Skin of body (tissue), 2 donors: ENCODE data around the gene HESX1.

GRCh38 chr3:53841122-53841671, 5.0 kb downstream of the CHDH start:
- RAMPAGE, long total RNA: no peak

- RAMPAGE, long total RNA: no peak
Observed at GRCh38 chr3:54202971-54203350, 80.6 kb downstream of the CACNA2D3 start.

GRCh38 chr3:54853864-54854187, 74.0 kb downstream of the LRTM1 start:
- RAMPAGE, long total RNA: no peak

GRCh38 chr3:55446859-55447318, 40.2 kb downstream of the WNT5A start:
- RAMPAGE, long total RNA: no peak

GRCh38 chr3:55487767-55488758, 957 bp upstream of the WNT5A start:
- RAMPAGE, long total RNA: no peak

DNA sequence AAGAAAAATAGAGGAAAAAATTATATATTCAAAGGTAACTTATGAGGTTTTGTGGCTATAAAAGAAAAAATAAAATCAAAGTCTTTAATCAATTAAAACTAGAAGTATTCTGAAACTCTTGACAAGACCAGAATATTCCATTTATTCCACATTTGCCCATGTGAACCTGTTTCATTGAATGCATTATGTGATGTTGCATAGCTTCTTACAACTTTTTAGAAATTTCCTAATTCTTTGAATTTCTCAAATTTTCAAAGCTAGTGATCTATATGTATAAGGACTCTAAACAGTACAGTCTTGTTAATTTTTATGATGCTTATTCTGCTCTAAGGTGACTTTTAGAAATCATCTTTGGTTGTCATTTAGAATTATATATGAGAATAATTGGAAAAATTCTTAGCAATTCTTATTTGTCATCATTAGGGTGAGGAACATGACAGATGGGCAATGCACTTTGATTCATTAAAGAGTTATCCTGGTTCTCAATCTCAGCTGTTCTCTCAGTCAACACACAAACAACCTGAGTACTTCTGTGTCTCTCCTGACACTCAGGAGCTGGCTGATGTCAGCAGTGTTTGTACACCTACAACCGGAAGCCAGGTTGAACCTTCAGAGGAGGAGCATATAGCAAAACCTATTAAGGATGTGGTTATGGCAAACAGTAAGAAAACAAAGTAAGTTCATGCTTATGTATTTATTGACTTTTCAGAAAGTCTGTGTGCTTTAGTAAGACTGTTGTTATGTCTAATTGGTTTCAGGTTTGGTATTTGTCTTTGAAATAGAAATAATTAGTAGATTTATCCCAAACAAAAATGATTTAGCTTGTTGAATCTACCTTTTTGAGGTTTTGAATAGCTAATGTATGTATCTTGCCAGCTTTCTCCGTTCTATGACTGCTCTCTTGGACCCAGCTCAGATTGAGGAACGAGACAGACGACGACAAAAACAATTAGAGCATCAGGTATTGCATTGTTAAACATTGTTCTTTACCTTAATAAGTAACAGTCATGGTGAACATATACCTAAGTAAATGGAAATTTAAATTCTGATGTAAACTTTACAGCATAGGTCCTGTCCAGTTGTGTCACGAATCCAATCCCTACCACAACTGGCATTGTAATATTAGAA, 36.5 kb downstream of the CCDC66 start:
- RAMPAGE, long total RNA: no peak

- RAMPAGE, long total RNA: no peak
Observed at GRCh38 chr3:56621627-56622628, 61.1 kb downstream of the TASOR start.

- RAMPAGE, long total RNA: no peak
Observed at GRCh38 chr3:56849513-56850160, 47.9 kb upstream of the ARHGEF3 start.

- RAMPAGE, long total RNA: no peak
Observed at GRCh38 chr3:56869176-56869578, 67.4 kb upstream of the ARHGEF3 start.

DNA sequence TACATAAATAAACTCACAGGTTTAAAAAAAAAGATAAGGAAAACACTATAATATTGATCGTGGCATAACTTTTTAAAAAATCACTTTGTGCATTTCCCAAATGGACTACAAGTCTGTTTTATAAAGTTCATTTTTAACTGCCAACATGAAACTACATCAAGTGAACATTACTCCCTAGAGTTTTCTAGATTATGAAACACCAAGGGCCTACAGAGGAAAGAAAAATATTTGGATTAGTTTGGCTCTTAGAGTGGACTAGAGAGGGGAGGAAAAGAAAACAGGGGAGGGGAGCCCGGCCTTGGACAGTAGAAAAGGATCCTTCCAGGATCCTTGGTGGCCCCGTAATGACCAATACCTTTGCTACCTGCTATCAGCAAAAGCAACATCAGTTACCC, 75.9 kb upstream of the SPATA12 start:
- RAMPAGE, long total RNA: no peak

GRCh38 chr3:57199847-57200238, at the start of gene HESX1:
Gene HESX1, minus strand, starts transcription at chr3:57199978.
- RAMPAGE, long total RNA: no peak

DNA sequence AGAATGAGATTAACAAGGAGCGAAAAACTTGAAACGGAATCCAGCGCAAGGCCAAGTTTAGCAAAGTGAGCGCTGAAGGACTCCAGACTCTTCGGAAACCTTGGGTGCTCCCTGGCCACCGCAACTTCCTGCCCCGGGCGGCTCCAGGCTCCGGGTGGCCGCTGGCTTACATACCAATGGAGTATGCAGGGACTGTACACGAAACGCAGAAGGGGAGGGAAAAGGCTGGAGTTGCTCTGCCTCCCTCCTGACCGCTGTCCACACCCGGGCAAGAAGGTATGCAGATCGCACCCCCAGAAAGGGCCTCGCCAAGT, 746 bp downstream of the ARF4 start:
- RAMPAGE, long total RNA: no peak

GRCh38 chr3:57809511-57809905, 53.4 kb downstream of the SLMAP start:
- RAMPAGE, long total RNA: no peak

DNA sequence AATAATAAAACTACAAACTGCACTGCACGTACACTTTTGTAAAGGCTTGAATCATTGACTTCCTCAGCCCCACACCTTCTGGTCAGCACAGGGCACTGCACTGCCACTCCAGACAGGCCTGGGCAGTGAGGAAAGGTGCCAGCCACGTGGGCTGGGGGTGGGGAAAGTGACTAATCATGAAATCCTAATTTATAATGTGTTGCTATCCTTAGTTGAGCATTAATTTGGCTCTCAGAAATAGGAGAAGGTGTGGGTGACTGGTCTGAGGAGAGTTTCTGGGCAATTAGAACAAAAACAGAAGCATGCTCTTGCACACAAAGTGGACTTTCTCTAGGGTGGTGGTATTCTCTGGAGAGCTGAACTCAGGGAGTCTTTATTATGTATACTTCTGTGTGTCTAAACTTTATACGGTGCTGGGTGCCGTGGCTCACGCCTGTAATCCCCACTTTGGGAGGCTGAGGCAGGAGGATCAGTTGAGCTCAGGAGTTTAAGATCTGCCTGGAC, 58.3 kb upstream of the FLNB start:
- RAMPAGE, long total RNA: no peak

DNA sequence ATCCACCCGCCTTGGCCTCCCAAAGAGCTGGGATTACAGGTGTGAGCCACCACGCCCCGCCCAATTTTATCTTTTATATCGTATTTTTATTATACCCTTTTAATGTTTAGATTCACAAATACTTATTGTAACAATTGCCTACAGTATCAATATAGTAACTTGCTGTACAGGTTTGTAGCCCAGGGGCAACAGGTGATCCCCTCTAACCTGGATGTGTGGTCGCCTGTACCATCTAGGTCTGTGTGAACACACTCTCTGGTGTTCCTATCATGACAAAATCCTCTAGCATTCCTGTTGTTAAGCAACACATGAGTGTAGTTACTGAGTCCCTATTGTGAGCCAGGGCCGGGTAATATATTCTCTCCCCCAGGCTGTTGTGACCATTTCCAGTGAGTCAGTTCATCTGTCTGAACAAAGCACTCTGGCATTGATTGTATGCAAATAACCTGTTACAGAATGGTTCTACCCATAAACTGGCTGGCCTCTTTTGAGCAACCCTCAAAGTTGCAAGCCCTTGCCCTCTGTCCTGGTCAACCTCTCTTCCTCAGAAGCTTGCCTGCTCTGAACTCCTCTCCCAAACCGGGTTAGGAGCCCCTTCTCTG, 2.6 kb upstream of the FLNB start:
- RAMPAGE, long total RNA: no peak

- RAMPAGE, long total RNA: no peak
Observed at GRCh38 chr3:58008932-58009859, 974 bp downstream of the FLNB start.

GRCh38 chr3:58014074-58014593, 5.9 kb downstream of the FLNB start:
- RAMPAGE, long total RNA: no peak

GRCh38 chr3:58025848-58026642, 17.8 kb downstream of the FLNB start:
- RAMPAGE, long total RNA: no peak

DNA sequence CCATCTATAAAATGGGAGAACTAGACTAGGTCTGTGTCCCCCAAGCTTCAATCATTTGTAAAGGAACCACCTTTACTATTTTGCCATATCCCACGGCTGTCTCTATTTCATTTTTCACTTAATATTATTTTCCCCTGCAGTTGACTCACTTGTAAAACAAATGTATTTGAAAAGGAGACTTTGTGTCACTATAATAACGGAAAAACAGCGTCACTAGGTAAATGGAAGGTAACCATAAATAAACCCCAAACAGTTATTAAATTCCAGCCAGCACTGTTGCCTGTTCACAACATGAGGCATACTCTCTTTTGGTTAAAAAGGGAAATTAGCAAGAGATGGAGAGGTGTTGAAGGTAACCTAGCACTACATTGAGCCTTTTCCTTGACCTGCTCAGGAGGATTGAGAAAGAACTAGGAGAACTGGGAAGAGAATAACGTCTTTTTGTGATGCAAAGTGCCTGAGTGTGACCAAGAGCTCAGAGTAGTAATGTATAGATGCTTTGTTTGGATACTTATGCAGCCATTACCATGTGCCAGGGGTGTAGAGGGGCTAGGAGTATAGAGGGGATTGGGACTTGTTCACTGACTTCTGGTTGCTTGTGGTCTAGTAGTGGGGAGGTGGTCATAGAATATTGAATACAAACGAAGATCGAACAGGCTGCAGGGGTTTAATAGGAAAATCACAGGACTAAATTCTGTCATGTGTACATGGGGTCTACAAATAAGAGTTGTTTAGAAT, 19.6 kb downstream of the FLNB start:
- RAMPAGE, long total RNA: no peak

GRCh38 chr3:58040928-58041537, 32.8 kb downstream of the FLNB start:
- RAMPAGE, long total RNA: no peak